Measurements from ENCODE around the gene MTERF2.

- PRO-cap = no peak
Observed at GRCh38 chr12:106136238-106137074, 2.3 kb downstream of the NUAK1 start.

GRCh38 chr12:106146159-106146538, 7.4 kb upstream of the NUAK1 start:
- PRO-cap = no peak

DNA sequence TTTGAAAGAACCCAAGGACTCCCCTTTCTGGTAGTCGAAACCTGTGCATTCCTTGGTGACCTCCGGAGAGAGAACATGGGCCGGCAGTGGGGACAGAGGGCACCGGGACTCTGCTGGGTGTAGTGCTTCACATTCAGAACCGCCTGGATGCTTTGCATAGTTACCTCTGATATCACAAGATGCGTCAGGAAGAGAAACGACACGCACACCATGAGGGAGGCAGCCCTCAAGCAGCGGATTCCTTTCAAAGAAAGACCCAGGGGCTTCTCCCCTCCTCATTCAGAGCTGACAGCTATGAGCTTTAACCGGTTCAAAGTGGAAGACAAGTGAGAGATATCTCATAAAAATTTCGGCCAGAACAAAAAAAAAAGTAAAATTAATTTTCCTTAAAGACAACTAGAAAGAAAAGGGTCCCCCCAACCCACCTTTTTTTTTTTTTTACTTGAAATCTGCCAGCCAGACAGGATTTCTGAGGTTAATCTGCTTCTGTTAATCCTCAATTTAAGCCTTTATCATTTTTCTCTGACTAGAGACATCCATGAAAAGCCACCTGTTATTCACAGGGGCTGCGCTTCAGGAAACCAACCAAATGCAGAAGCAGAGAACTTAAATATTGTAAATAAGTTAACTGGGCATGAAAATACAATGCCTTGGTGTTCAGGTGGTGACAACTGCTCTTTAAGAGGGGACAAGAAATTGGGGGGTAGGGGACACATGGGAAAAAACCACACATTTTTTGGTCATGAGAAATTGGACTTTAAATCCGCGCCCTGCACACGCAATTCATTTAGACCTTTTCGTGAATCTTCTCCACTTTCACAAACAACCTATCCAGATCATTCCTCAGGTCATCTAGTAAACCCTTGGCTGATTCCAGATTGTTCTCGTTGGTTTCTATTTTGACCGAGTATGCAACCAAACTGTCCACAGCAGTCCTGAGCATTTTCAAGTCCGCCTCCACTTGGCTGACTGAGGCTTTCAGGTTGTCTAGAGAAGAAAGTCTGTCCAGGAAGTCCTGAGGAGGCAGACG, 9.3 kb downstream of the CKAP4 start:
- PRO-cap = no peak

GRCh38 chr12:106268969-106269499, 21.2 kb upstream of the CKAP4 start:
- PRO-cap = no peak

GRCh38 chr12:106359666-106360057, 2.1 kb downstream of the POLR3B start:
- PRO-cap = no peak

DNA sequence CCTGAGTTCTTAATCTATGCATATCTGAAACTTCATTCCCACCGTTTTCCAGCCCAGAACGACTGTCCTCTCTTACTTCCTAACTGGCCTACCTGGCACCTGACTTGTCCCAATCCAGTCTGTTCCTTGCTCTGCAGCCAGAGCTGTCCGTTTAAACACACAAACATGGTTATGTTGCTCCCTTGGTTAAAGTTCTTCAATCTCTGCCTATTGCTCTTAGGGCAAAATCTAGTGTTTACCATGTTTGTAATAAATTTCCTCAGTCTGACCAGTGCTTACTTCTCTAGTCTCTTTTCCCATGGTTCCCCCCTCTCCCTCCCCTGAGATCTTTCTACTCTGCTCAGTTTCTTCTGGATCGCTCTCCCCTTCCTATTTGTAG, 2.5 kb downstream of the POLR3B start:
- PRO-cap = no peak

DNA sequence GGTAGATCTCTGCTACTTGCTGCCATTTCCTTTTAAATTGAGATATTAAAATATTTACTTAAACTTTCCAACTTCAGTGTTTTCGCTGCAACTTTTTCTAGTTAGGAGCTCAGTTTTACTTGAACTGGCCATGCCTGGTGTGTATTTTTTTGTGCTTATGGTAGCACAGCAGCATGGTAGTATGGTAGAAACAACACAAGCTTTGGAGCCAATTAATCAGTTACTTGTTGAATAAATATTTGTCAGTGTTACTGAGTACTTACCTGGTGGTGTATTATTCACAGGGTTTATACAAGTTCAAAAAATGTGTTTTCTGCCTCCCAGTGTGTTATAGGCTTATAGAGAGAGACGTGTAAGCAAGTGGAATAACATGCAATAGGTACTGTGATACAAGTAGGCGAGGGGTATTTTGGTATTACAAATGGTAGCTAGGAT, 3.0 kb downstream of the POLR3B start:
- PRO-cap = no peak

- PRO-cap = no peak
Observed at GRCh38 chr12:106586910-106587920, 4.4 kb downstream of the RFX4 start.

- PRO-cap = unidirectional peak, minus-strand start at chr12:106986899; bidirectional peak, plus-strand start at chr12:106987281, minus-strand start at chr12:106987109
Observed at GRCh38 chr12:106986594-106987526, at the start of gene MTERF2. Gene MTERF2 (minus strand): TSS chr12:106987146.

- PRO-cap = bidirectional peak, plus-strand start at chr12:107027859, minus-strand start at chr12:107027703
Observed at GRCh38 chr12:107027392-107028019, 40.6 kb upstream of the MTERF2 start.

DNA sequence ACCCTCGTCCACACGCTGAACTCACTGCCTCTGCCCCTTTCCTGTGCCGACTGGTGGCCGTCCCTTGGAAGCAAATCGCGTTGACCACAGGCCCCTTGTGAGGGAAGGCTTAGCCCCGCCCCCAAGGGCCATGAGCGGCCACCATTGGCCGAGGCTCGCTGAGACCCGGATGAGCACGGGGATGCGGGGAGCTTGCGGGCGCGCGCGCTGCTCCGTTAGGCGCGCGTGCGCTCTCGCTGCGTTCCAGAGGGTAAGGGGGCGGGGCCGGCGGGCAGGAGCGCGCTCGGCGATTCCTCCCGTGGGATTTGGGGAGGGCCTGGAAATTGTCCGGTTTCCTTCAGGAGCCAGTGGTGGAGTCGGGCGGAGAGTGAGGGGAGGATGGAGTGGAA, 380 bp upstream of the CRY1 start:
- PRO-cap = bidirectional peak, plus-strand start at position 246 of the sequence, minus-strand start at position 97 of the sequence

DNA sequence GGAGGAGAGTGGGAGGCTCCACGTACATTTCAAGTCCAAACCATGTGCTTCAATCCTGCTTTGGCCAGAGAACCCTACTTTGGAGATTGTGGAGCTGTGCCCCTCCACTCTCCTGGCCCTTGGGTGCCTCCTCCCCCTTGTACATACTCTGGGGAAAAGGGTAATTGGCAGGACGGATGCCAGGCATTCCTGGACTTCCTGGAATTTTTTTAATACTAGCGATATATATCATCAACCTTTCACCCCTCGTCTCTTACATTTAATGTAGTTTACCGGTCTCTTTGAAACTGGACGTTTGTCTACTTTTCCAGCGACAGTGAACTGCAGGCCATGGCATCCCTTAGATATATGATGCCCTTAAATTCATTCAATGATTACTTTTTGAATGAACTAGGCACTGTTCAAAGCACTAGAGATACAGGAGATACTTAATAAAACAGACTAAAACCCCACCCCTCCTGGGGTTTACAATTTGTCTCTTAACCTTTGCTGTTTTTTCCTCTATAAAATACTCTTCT, 834 bp upstream of the CRY1 start:
- PRO-cap = no peak

DNA sequence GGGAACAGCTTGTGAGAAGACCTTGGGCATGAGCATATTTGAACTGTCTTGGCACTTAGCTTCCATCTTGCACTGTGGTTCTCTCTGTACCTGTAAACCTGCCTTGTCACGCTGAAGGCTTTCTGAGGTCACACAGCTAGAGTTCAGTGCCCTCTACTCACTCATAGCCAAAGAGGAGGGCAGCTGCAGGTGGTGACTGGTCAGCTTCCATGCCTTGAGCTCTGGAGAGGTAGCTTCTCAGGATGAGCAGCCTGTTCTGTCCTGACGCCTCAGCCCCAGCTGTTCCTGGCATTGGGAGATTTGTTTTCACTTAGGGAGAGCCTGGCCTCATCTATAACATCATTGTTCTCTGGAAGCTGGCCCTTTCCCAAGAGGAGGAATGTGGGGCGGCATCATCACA, 30.7 kb downstream of the ABTB3 start:
- PRO-cap = no peak

DNA sequence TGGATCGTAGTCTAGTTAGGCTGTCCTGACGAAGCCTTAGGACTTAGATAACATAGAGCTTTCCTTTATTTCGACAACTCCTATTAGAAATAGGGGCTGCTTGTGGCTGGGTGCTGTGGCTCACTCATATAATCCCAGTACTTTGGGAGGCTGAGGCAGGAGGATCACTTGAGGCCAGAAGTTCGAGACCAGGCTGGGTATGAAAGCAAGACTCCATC, 145.1 kb upstream of the PWP1 start:
- PRO-cap = no peak

DNA sequence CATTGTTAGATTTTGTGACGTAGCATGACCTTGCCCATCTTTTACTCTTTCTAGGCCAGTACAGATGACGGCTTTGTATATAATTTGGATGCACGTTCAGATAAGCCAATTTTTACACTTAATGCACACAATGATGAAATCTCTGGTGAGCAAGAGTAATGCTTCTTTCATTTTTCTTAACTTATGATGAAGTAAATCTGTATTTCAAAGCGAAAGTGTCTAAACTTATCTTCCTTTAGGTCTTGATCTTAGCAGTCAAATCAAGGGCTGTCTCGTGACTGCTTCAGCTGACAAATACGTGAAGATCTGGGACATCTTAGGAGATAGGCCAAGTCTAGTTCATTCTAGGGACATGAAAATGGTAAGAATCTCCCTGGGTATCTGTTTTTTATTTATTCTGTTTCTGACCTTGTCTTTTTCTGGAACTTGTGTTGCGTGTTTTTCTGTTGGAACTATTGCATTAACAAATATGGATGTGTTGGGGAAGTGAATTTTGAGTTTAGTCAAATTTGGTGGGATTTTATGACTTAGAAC, 23.3 kb downstream of the PWP1 start:
- PRO-cap = no peak

DNA sequence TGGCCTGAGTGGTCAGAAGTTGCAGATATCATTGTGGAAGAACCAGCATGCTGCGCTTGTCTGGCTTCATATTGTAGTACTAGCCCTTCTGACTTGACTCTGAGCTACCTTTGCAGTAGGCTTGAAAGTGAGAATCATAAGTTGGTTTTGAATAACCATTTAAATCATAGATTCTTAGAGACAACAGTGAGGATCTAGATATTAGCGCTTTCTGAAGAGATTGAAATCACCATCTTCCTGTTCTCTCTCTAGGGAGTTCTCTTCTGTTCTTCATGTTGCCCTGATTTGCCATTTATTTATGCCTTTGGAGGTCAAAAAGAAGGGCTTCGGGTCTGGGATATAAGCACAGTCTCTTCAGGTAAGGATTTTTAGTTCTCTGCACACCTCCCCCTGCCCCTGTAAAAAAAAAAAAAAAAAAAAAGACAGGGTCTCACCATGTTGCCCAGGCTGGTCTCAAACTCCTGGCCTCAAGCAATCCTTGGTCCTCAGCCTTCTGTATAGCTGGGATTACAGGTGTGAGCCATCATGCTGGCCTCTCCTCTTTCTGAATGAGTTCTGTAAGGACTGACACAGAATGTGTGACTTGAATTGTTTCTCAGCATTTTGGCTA, 24.7 kb downstream of the PWP1 start:
- PRO-cap = no peak

- PRO-cap = no peak
Observed at GRCh38 chr12:107750850-107751304, 10.1 kb downstream of the PRDM4 start.

- PRO-cap = unidirectional peak, plus-strand start at chr12:107759676
Observed at GRCh38 chr12:107759215-107760001, 1.5 kb downstream of the PRDM4 start.

DNA sequence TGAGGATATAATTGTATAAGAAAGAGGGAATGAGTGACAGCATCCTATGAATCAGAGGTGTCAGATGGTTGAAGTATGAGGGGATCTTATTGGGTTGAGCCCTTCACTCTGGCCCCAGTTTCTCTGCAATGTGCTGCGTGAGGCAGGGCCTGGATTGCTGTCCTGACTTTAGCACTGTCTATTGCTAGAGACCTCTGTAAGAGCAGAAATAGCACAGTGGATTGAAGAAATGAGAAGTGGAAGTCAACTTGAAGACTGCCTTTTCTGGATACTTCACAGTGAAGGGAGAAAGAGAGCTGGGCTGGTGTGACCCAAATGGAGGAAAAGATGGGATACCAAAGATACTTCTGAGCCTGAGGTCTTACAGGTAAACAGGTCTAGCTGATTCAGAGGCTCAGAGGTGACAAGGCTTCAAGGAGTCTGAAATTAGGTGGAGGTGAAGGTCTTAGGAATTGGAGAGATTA, 5.8 kb downstream of the ASCL4 start:
- PRO-cap = no peak

- PRO-cap = no peak
Observed at GRCh38 chr12:108131402-108132060, 2.4 kb downstream of the WSCD2 start.